ENCODE data around the genes NRSN2, CSNK2A1, SCRT2, SLC52A3, RAD21L1, SNPH and NSFL1C.

GRCh38 chr20:327219-327730 lies 1.9 kb downstream of the SOX12 start:
- PRO-cap: bidirectional peak, plus-strand start at chr20:327423, minus-strand start at chr20:327327

GRCh38 chr20:346270-347519 lies at the start of gene NRSN2:
Gene NRSN2, plus strand, starts transcription at chr20:347111.
- PRO-cap: unidirectional peak, plus-strand start at chr20:346725; bidirectional peak, plus-strand start at chr20:347117, minus-strand start at chr20:347051

- PRO-cap: unidirectional peak, minus-strand start at chr20:543724; unidirectional peak, minus-strand start at chr20:543790
Observed at GRCh38 chr20:543569-544000, at the start of gene CSNK2A1. Gene CSNK2A1, minus strand, starts transcription at chr20:543790.

DNA sequence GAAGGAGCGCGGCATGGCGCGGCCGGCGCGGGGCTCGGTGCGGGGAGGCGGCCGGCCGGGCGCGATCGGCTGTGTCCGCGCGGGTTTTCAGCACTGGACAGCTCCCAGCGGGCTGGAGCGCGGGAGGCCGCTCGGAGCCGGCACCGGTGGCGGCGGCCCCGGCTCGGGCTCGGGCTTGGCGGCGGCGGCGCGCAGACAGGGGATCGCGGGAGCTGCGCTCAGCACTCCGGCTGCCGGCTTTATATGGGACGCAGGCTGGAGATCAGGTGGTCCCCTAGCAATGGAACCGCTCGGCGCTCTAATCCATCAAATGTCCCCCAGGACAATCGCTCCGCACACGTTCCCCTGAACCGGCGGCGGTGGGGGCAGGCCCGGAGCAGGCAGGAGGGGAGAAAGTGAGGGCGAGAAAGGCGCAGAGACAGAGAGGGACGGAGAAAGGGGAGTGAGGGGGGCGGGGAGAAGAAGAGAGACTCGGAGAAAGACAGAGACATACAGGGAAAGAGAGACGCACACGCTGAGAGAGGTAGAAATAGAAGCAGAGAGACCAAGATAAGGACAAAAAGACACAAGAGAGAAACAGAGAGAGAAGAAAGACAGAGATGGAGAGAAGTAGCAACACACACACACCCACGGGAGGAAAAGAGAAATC lies at the start of gene SCRT2:
Gene SCRT2 (minus strand): TSS at position 216 of the 649 bp plus-strand sequence.
- PRO-cap: no peak

DNA sequence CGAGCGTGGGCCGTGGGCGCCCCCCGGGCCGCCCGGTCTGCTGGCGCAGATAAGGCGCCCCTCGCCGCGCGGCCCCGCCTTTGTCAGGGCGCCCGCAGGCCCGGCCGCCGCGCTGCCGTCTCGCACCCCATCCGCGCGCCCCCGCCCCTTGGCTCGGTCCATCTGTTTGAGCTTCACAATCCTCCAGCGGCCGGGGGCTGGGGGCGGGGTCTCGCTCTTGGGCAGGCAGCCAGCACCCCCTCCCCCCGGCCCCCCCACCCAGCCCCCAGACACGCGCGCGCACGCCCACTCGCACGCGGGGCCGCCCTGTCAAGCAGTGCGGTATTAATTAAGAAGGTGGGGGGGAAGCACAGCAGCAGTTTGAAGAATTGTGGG lies 34.5 kb upstream of the SCRT2 start:
- PRO-cap: no peak

DNA sequence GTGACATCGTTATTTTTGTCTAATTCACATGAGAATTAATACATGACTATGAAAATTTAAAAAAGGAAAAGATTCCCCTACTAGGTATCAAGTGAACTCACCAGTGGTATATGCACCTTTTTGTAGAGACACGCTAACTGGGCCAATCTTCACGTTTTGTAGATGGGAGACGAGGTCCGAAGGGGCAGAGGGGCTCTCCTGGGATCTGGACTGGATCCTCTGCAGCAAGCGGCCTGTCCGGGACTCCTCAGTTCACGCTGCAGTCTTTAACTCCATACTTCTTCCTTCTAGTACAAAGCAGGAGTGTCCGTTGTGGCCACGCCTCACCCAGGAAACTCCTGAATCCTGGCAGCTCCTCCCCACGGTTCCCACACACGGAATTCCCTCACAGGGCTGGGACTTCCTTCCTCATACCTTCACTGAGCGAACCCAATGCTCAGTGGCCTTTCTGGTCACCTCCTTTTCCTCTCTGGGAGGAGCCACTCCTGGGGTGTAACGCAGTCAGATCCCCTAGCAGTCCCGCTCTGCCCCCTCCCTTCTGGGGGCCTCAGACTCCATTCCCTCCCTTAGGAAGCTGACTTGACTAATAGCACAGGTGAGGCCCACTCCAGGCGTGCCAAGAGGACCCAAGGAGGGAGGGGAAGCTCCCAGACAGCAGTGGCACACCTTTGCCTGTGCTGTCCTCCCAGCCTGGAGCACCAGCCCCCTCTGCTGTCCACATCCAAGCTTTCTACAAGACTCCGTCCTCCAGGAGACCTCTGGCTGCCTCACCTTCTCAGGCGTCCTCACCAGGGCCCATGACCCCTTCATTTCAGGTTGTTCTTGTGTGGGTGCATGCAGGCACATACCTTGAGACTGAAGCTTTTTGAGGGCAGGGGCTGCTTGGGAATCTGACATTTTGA lies at the start of gene SLC52A3:
Gene SLC52A3 (minus strand): TSS at position 305 of the 902 bp plus-strand sequence.
- PRO-cap: no peak

GRCh38 chr20:1118256-1118533 lies 207 bp upstream of the PSMF1 start:
- PRO-cap: bidirectional peak, plus-strand start at chr20:1118642, minus-strand start at chr20:1118467

- PRO-cap: no peak
Observed at GRCh38 chr20:1123060-1123593, 4.7 kb downstream of the PSMF1 start.

DNA sequence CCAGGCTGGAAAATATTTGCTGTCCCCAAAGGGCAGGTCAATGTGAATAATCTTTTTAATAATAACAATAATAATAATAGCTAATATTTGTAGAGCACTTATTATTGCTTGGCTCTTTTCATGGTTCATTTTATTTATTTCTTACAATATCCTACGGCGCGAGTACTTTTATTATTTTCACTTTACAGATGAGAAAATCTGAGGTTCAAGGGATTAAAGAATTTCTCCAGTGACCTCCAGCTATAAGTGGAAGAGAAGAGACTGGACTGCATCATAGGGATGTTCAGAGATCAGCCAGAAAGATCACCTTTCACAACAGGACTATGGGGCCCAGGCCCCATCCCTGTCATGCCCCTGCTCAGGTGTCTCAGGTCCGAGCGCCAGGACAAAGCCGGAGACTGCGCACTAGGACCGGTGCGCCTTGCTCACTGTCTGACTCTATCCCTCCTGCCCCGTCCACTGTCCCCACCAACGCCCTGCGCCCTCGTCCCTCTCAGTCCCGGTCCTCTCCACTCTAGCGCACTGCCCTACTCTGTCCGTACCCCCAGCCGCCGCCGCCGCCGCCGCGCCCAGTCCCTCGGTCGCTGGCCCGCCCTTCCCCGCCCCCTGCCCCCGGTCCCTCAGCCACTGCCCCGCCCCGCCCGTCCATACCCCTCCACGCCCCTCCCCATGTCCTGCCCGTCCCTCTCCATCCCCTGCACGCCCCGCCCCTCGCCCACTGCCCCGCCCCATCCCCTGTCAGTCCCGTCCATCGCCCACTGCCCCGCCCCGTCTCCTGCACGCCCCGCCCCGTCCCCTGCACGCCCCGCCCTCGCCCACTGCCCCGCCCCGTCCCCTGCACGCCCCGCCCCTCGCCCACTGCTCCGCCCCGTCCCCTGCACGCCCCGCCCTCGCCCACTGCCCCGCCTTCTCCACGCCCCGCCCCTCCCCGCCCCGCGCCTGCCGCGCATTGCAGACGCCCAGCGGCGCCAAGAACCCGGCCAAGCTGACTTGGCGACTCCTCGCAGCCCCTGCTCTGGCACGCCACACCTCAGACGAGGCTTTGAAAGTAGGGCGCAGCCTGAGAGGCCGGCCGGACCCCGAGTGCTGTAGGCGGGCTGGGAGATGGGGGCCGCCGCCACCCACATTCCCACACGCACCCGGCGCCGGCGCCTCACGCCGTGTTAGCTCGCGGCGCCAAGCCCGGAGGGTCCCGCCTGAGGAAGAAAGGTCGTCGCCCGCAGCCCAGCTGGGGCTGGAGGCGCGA lies at the start of gene RAD21L1:
Gene RAD21L1 (plus strand): TSS at position 952 of the 1,246 bp plus-strand sequence.
- PRO-cap: no peak

- PRO-cap: no peak
Observed at GRCh38 chr20:1266003-1267024, at the start of gene SNPH. Gene SNPH, plus strand, starts transcription at chr20:1266294.

DNA sequence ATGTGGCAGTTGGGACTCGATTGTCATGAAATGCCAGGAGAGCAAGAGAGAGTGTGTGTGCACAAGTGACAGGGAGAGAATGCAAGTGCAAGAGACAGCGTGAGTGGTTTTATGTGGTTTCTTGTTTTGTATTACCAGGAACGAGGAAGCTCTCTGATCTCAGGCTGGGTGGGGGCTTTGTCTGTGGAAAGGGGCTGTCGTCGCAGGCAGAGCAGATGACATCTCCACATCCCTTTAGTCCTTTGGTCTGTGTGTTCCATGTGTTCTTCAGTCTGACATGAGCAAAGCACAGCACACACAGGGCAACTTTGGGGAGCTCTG lies 20.5 kb downstream of the SNPH start:
- PRO-cap: no peak

DNA sequence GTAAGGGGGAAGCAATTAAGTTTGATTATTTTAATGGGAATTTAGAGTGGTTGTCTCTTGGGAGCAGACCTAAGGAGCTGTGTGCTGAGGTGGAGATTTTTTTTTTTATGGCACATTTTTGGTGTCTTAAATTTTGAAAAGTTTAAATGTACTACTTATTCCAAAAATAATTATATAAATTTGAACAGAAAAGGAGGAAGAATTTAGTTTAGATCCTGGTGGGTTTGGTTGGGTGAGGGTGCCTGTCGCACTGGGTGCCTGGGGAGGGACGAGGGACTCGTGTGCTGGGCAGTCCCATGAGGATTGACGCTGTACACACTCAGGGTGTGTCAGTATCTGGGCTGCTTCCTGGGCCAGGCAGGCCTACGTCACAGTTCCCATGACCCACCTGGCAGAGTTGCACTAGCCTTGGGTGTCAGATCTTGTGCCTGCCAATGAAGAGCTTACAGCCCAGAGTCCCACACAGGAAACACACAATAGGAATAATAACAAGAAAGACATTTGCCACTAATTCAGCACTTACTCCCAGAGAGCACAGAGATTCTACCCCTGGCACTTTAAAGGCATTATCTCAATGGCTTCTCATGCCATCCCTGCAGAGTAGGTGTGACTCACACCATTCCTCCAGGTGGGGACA lies 1.1 kb upstream of the SDCBP2 start:
- PRO-cap: no peak

DNA sequence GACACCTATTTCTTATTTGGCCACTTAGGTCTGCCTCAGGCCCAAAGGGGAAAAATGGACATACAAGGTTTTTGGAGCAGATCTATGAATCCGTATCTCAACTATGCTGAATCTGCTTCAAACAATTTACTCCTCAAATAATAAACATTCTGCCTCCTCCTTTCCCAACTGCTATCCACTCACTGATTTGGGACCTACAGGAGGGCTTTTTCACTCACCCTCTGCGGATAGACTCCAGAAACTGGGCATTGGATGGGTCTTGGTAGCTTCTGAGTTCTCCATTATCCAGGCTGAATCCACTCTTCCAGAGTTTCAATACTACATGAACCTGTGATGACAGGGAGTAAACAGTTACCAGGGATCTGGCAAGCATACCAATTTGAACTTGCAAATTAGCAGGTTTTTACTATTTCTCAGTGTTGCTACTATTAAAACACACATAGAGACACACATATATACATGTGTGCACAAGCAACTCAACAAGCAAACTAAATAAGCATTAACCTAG lies 13.8 kb downstream of the NSFL1C start:
- PRO-cap: no peak

- PRO-cap: unidirectional peak, minus-strand start at chr20:1466844
Observed at GRCh38 chr20:1466755-1467374, at the start of gene NSFL1C. Gene NSFL1C, minus strand, starts transcription at chr20:1466849.

DNA sequence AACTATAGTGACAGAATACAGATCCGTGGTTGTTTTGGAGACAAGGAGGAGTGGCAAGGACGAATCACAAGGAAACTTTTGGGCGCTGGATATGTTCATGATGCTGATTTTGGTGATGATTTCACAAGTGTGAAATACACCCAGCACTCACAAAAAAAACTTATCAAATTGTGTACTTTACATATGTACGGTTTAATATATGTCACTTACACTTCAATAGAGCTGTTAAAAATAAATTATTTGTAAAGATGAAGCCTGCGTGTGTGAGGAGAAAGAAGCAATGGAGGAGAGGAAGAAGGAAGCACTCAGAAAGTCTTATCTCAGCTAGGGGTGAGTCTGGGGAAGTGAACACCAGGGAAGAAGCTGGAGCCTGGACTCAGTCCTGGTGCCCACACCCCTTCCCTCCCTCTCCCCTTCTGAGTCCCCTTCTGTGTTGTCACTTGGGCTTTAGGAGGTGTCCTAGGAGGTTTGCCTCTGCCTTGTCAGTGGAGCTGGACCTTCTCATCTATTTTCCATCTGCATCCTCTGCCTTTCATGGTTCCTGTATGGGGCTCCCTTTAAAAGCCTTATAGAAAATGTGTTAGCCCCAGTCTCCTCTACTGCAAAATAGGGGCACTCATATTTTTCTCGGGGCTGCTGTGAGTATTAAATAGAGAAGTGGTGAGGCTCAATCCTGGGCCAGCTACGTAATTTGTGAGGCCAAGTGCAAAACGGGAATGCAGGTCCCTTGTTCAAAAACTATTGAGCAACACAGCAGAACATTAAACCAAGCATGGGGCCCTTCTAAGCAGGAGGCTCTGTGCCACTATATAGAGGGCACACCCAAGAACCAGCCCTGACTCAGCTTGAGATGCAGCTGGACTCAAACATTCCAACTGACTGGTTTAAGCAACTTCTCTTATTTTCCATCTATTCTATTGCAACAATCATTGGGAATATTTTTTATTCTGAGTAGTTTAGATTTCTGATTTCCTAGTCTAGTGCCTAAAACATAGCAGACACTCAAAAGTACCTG lies 1.8 kb downstream of the SIRPB2 start:
- PRO-cap: unidirectional peak, plus-strand start at position 838 of the sequence

DNA sequence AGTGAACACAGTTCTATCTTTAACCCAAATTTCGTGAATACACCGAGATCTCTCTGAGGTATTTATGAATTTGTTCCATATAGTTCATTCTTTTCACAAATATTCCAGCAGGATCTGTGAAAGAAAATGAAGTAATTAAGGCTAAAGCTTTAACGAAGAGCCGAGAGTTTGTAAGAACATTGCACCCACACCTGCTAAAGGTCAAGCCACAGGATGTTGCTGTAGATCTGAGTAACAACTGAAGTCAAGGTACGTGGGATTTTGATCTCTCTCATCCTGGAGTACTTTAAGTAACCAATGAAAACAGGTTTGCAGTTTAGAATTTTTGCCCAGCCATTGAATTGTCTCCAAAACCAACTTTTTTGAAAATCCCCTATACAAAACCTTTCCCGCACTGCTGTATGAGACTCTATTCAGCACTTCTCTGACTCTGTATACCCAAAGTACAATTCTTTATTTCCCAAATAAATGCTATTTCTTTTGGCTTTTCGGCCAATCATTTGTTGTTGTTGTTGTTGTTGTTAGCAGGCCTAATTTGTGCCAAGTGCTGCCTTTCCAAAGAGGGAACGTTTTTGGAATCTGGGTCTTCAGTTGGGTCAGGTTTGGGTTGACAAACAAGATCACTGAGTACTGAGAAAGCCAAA lies 14.8 kb upstream of the SIRPG start:
- PRO-cap: no peak

- PRO-cap: no peak
Observed at GRCh38 chr20:1803971-1804086, 91.4 kb upstream of the SIRPA start.

- PRO-cap: no peak
Observed at GRCh38 chr20:1860484-1861025, 34.7 kb upstream of the SIRPA start.

GRCh38 chr20:1874225-1875538 lies 20.5 kb upstream of the SIRPA start:
- PRO-cap: no peak

DNA sequence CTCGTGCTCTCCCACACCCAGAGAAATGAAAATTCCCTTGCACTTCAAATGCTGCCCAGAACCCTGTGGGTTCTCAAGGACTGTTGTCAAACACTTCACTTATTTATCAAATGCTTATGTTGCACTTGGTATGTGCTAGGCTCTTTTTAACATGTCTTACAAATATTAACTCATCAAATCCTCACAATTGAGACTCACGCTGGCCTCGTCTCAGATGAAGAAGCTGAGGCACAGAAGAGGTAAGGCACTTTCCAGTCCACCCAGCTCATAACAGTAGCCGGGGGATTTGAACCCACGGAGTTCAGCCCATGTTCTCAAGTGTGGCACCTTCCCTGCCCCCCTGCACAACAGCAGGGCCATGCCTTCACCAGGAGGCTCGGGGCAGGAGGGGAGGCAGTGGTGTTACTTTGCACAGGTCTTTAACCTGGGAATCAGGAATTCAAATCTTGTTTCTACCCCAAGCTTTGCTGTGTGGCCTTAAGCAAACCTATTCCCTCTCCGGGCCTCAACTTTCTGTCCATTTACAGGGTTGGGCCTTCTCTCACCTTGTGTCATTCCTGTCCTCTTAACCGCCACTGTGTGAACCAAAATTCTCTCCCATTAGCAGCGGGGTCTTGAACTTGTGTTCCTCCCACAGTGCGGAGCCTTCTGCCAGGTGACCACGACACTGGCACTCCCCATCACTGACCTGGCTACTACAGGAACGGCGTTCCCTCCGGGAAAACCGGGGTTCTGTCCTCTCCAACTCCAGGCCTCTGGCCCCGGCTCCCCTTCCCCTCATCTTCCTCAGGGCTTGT lies 2.0 kb upstream of the SIRPA start:
- PRO-cap: no peak

Data from left common carotid artery plus branches (tissue), 1 donor.